Heart (tissue), 3 donors: Measurements from ENCODE around the genes FCHSD2 and ARHGEF17.

- RAMPAGE, long total RNA, 2 experiments = no peak in any of the 2 experiments
Measured at GRCh38 chr11:72583866-72585188, 89.9 kb downstream of the PDE2A start.

DNA sequence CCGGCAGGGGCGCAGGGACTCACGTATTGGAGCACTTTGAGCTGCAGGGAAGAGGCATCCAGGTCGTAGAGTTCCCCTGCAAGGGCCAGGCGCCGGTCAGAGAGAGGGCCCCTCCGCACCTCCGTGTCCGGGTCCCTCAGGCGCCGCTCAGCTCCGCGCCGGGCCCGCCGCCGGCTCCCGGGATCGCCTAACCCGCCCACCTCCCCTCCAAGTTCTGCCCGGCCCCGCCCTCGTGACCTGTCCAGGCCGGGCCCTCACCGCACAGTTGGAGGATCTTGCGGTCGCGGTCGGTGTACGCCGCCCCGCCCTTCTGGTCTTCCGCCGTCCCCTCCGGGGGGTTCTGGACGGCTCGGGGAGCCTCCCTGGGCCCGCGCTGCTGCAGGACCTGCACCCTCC is 84.1 kb downstream of the PDE2A start:
- RAMPAGE, long total RNA, 2 experiments = no peak in any of the 2 experiments

GRCh38 chr11:72614902-72615309 is 59.3 kb downstream of the PDE2A start:
- RAMPAGE, long total RNA, 2 experiments = no peak in any of the 2 experiments

GRCh38 chr11:72618199-72618894 is 55.9 kb downstream of the PDE2A start:
- RAMPAGE, long total RNA, 2 experiments = no peak in any of the 2 experiments

DNA sequence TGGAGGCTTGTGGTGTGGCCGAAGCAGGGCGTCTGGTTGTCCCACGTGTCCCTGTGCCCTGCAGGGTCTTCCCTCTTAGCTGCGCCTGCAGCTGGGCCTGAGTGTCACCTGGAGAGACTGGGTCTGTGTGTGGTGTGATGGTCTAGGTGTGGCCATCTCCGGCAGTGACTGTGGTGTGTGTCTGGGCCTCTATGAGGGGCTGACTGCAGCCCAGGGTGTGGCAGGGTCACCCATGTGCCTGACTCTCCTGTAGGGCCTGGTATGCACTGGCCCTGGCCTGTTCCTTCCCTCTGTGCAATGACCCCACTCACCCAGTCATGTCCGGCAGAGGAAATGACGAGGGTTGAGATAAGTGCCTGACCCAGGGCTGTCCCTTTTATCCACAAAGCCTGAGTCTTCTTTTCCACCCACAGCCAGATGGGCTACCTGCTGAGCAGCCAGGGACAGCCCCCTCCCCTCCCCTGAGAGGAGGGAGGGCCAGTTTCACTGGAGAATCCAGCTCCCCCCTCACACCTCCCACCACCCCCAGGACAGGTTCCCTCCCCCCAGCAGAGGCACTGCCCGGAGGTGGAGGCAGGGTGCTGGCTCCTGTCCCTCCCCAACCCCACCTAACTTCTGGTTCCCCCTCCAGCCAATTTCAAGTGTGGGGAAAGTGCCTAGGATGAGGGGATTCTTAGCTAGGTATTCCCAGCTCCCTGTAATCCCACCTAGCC is 41.8 kb downstream of the PDE2A start:
- RAMPAGE, long total RNA, 2 experiments = no peak in any of the 2 experiments

- RAMPAGE, long total RNA, 2 experiments = no peak in any of the 2 experiments
Measured at GRCh38 chr11:72679959-72680878, 6.0 kb upstream of the PDE2A start.

DNA sequence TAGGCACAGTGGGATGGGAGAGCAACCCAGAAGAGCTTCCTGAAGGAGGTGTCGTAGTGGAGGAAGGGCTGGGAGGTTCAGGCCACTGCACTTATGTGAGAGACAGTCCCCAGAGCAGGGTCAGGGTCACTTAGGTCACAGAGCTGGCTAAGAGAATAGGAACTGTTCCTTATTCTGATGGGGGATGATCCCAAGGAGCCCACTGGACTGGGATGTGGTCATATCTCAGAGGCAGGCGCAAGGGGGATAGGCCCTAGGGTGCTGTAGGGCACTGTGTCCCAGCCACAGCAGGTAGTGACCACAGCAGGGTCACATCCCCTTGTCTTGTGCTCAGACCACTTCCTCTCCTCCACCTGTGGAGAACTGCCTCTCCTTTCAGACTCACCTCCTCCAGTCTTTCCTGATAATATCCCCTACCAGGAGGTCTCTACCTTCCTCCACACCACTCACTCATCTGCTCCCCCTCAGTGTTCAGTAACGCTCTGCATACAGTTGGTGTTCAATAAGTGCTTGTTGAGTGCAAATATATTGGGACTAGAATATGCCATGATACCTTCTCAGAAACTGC is 7.8 kb upstream of the PDE2A start:
- RAMPAGE, long total RNA, 2 experiments = no peak in any of the 2 experiments

GRCh38 chr11:72741831-72742365 is 10.3 kb downstream of the ARAP1 start:
- RAMPAGE, long total RNA, 2 experiments = no peak in any of the 2 experiments

DNA sequence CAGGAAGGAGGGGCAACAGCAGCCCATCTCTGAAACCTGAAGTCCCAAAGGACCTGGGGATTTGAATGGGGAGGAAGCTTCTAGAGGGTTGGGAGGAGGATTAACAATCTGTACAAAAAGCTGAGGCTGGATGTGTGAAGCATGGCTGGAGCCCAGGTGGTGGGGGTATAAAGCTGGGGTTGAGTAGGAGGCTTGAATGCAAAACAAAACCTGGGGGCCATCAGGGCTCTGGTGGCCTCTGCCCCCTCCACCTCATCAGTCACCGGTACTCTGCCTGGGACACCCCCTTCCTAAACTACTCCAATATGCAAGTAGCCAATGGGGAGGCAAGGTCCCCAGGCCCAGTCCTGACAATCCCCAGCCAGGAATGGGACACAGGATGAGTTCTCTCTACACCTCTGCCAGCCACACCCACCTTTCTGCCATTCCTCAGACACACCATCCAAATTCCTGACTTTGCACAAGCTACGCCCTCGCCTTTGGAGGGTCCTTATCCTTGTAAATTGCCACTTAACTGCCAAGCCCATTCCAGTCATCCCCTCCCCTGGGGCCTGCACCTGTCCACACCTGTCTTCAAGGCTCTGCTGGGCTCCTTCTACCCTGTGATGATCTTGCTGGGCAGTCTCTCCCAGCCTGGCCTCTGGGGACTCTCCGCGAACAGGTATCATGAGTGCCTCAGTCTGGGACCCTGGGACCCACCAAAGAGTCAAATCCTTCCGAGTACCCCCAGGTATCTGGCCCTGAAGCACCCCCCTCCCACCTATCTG is 1.2 kb downstream of the ARAP1 start:
- RAMPAGE, long total RNA, 2 experiments = no peak in any of the 2 experiments

DNA sequence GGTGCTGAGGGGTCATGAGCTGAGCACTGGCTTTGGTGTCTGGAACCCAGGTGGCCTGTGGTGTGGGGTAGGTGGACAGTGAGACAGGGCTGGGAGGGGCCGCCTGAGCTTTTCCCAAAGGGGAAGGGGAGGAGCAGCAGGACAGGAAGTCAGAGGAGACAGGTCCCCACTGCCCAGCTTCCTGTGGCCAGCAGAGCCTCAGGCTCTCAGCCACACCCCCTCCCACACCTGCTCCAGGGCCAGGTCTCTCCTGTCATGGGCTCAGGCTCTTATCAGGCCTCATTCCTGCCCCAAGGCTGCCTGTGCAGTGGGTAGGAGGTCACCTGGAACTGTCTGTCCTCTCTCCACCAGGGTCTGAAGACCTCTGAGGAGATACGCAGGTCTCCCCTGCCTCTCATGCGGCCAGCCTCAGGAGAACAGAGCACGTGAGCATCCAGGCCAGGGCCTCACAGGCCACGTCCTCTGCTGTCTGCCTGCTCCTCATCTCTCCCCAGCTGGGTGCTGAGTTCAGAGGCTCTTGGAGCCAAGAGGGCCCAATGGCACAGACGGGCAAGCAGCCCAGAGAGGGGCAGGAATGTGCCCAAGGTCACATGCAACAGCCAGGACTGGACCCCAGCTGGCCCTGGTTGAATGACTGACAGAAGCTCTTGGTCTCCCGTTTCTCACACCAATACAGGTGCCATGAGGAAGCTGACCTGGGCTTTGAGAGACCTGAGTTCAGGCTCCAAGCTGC is 16.9 kb downstream of the STARD10 start:
- RAMPAGE, long total RNA, 2 experiments = no peak in any of the 2 experiments

DNA sequence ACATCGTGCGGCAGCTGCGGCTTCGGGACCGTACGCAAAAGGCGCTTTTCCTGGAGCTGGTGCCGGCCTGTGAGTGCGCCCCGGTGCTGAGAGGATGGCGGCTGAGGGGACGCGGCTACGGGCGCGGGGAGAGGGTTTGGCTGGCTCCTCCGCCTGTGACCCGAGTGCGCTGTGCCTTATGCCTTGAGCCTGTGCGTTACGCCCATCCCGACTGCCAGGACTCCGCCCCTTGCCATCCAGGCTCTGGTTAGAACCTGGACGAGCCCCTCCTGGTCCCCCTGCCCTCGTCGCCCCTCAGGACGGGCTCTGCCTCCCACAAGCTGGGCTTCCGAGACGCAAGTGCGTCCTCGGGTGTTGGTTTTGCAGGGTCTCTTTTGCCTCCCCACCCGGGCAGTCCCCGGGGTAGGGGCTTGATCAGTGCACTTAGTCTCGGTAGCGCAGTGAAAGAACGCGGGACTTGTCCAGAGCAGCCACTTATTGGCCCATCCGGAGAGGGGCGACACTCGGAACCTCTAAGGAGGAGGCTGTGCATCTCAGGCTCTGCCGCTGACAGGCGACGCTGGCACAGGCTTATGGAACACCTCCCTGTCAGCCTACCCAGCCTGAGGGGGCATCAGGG is 393 bp downstream of the ATG16L2 start:
- RAMPAGE, long total RNA, 2 experiments = no peak in any of the 2 experiments

- RAMPAGE, long total RNA, 2 experiments = no peak in any of the 2 experiments
Measured at GRCh38 chr11:72815114-72815501, 897 bp downstream of the ATG16L2 start.

DNA sequence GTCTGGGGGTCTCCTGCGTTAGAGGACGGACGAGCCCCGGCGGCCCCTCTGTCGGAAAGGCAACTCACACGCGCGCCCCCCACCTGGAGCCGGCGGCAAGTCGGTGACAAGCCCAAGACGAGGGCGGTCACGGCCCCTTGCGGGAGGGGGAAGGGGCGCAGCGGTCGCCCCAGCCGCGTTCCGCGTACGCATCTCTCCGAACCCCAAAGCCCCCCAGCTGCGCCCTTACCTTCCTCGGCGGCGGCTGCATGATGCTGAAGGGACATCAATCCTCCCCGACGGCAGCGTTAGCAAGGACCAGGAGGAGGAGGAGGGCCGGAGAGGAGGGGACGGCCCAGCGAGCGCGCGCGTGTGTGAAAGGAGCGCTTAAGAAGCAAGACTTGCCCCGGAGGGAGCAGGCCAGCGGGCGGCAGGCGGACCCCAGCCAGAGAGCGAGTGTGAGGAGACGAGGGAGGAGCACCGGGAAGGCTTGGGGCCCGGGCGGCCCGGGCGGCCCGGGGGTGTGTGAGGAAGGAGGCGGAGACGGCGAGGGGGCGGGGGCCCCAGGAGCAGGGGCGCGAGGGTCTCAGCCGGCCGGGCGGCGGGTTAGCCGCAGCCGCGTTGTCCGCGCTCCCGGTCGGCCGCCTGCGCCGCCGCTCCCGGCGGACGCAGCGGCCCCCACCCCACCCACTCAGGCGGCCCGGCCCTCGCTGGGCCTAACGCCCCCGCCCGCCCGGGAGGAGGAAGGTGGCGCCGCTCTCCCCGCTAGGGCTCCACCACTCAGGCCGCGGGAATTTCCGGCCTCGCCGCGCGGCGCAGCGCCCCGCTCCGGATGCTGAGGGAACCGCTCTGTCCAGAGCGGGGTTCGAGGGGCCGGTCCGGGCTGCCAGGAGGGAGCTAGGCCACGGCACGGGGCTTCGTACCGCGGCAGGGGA is at the start of gene FCHSD2:
Gene FCHSD2, minus strand, starts transcription at position 691 of the 914 bp plus-strand sequence.
- RAMPAGE, long total RNA, 2 experiments = start-site peak on the plus strand in 1 of 2 experiments, centred at position 165 of the sequence, 8 reads per replicate; start-site peak on the minus strand in 1 of 2 experiments, centred at positions 273 to 390 of the sequence, 31 to 42 reads per replicate

GRCh38 chr11:73157135-73158209 is 15.4 kb upstream of the FCHSD2 start:
- RAMPAGE, long total RNA, 2 experiments = no peak in any of the 2 experiments

- RAMPAGE, long total RNA, 2 experiments = no peak in any of the 2 experiments
Measured at GRCh38 chr11:73173570-73174452, 31.7 kb upstream of the FCHSD2 start.

GRCh38 chr11:73185070-73185730 is 32.9 kb upstream of the P2RY2 start:
- RAMPAGE, long total RNA, 2 experiments = no peak in any of the 2 experiments

GRCh38 chr11:73239866-73240214 is 21.8 kb downstream of the P2RY2 start:
- RAMPAGE, long total RNA, 2 experiments = no peak in any of the 2 experiments

GRCh38 chr11:73283226-73283952 is 11.3 kb downstream of the P2RY6 start:
- RAMPAGE, long total RNA, 2 experiments = no peak in any of the 2 experiments

GRCh38 chr11:73306811-73307368 is 1.2 kb upstream of the ARHGEF17 start:
- RAMPAGE, long total RNA, 2 experiments = no peak in any of the 2 experiments

DNA sequence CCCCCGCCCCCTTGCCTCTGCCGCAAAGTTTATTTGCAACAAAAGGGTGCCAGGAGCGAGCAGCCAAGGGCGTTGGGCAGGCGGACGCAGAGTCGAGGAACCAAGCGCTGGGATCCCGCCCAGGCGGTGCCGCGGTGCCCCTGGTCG is at the start of gene ARHGEF17:
Gene ARHGEF17, plus strand, starts transcription at position 41 of the 147 bp plus-strand sequence.
- RAMPAGE, long total RNA, 2 experiments = no peak in any of the 2 experiments